ENCODE measurements around the gene GPR151.

DNA sequence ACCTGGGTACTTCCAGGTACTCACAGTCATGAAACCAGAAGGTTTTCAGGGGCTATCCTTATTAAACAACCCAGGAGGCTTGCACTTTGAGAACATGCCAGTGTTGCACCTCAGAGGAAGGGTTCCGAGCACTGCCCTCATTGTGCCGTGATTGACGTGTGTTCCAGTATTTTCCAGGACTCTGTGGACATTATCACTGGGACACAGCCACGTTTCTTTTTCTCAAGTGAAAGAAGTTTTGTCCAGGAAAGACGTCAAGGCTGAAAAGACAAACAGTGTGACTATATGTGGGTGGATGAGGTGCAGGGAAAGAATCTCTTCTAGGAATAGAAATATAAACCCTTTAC lies 117.3 kb downstream of the FGF1 start:
- PRO-cap, result no peak
- RAMPAGE, long total RNA, 4 experiments, result no peak in any of the 4 experiments

- PRO-cap, result no peak
- RAMPAGE, long total RNA, 4 experiments, result no peak in any of the 4 experiments
These were observed 13.1 kb upstream of the FGF1 start for GRCh38 chr5:142698988-142699312.

GRCh38 chr5:142716923-142717506 lies 31.1 kb upstream of the FGF1 start:
- PRO-cap, result no peak
- RAMPAGE, long total RNA, 4 experiments, result no peak in any of the 4 experiments

GRCh38 chr5:142772720-142773226 lies 2.6 kb downstream of the ARHGAP26 start:
- PRO-cap, result unidirectional peak, minus-strand start at chr5:142773038
- RAMPAGE, long total RNA, 4 experiments, result no peak in any of the 4 experiments

DNA sequence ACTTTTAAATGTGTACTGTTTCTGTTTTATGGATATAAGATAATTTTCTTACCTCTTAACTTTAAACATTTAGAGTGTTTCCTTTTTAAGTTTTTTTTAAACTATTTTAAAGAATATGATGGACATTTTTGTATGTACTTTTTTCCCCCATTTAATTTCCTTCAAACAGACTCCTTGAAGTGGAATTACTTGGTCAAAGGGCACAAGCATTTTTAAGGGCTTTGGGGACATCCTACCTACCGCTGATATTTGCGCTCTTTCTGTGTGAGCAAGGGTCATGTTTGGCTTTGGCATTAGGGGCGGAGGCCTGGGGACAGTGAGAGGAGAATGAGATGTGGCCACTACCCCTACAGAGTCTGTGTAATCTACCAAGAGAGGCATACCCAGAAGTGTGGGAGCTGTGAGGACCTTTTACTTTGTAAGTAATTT lies 63.2 kb downstream of the ARHGAP26 start:
- PRO-cap, result no peak
- RAMPAGE, long total RNA, 4 experiments, result no peak in any of the 4 experiments

DNA sequence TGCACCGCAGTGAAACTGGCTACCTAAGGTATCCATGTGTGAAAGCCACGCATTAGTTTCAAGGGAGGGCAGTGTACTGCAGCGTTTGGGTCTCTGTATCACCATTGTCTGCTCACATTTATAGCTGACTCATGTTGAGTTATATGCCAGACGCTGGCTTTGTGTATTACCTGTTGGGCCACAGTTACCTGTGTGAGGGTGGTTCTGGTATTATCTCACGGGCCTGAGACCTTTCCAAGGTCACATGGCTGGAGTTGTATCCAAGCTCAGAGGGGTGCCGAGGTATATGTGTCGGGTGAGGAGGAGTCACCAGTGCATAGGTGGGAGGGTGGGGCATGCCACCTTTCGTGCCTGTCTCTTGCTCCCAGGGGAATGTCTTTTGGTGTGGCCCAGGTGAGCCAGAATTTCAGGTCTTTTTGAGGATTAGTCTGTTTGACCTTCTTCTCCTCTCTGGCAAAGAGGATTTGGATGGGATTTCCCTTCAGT lies 75.9 kb downstream of the ARHGAP26 start:
- PRO-cap, result bidirectional peak, plus-strand start at position 149 of the sequence, minus-strand start at position 114 of the sequence
- RAMPAGE, long total RNA, 4 experiments, result no peak in any of the 4 experiments

- PRO-cap, result unidirectional peak, minus-strand start at chr5:142846599
- RAMPAGE, long total RNA, 4 experiments, result no peak in any of the 4 experiments
These were observed 76.4 kb downstream of the ARHGAP26 start for GRCh38 chr5:142846520-142847045.

GRCh38 chr5:142925474-142926252 lies 155.5 kb downstream of the ARHGAP26 start:
- PRO-cap, result bidirectional peak, plus-strand start at chr5:142926032, minus-strand start at chr5:142925929
- RAMPAGE, long total RNA, 4 experiments, result no peak in any of the 4 experiments

GRCh38 chr5:142969572-142970066 lies 199.4 kb downstream of the ARHGAP26 start:
- PRO-cap, result no peak
- RAMPAGE, long total RNA, 4 experiments, result no peak in any of the 4 experiments

DNA sequence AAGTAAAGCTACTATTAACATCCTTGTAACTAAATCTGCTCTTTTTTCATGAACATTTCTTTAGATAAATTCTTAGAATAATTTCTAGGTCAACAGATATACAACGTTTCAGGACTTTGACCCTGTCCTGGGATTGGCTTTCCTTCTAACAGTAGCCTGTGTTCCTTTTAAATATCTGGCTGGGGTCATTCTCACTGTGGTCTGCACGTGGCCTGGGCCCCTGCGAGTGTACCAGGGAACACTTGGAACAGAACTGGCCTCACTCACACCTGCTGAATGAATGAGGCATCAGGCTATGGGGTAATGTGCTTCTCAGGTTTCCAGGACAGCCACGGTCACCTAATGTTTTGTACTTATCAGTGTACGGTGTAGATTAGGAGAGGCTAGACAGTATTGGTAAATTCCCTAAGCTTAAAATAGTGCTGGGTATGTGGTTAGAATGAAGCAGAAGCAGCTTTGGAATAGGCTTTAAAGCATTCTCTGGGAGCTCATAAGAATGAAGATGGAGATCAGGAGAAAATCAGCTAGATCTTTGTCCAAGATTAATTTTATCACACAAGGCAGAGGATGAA lies 267.7 kb downstream of the NR3C1 start:
- PRO-cap, result no peak
- RAMPAGE, long total RNA, 4 experiments, result no peak in any of the 4 experiments

DNA sequence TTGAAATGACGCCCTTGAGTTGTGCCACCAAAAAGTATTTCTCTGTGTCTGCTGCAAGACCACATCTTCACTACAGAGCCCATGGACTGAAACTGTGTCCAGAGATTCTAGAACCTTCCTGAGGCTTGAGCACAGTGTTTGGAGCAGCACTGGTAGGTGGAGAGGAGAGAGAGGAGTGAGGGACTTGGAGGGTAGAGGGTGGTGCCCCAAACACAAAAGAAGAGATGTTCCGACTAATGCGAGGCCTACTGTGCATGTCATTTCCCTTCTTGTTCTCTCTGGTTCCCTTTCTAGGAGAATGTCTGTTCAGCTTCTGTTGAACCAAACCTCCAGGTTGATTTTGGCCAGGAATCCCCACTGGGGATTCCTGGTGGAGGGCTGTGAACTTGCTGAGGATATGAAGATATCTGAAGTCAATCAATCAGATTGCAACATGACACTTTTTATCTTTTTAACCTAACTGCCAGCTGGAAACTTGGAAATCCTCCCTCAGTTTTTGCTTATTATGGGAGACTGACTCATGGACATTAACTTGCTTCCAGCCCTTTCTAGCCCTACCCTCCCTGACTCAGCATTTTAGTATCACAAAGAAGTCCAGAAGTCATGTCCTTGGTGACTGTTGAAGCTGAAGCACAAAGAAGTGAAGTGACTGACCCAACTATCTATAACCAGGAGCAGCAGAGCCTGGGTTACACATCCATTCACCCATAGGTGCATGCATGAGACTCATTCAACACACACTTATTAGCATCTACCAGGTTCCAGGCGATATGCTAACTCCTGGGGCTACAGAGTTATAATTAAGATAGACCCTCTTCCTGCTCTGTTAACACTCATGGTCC lies 154.4 kb downstream of the NR3C1 start:
- PRO-cap, result no peak
- RAMPAGE, long total RNA, 4 experiments, result no peak in any of the 4 experiments

- PRO-cap, result no peak
- RAMPAGE, long total RNA, 4 experiments, result no peak in any of the 4 experiments
These were observed 23.9 kb downstream of the NR3C1 start for GRCh38 chr5:143379380-143380114.

DNA sequence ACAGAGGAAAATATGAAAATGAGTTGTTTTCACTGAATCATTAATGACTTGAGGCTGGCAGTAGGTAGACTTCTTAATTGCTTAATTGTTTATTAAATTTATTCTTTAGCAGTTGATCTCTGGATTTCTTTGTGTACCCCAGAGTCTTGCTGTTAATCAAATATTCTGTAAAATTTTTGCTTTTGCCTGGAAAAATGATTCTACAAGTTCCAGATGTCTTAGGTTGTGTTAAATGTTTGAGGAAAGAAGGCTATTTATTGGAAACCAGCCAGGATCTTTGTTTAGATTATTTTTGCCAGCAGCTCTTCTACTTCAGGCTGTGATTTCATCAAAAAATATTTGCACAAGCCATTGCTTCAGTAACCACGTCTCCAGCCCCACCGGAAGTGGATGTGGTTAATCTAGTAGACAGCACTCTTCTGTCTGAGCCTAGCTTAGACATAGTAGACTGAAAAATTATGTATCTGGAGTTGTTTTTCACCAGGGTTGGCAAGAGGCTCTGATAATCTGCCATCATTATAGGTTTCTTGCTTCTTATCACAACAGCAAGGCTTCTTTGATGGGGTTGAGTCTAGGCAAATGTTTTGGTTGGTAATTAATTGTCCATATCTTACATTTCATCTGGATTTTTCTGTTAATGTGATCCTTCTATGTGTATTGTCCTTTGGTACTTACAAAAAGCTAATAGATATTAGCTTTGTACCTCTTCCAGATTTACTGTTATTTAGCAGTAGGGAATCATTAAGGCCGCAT lies 17.1 kb downstream of the KCTD16 start:
- PRO-cap, result no peak
- RAMPAGE, long total RNA, 4 experiments, result no peak in any of the 4 experiments

GRCh38 chr5:145218180-145218438 lies 617.0 kb downstream of the PRELID2 start:
- PRO-cap, result no peak
- RAMPAGE, long total RNA, 4 experiments, result no peak in any of the 4 experiments

DNA sequence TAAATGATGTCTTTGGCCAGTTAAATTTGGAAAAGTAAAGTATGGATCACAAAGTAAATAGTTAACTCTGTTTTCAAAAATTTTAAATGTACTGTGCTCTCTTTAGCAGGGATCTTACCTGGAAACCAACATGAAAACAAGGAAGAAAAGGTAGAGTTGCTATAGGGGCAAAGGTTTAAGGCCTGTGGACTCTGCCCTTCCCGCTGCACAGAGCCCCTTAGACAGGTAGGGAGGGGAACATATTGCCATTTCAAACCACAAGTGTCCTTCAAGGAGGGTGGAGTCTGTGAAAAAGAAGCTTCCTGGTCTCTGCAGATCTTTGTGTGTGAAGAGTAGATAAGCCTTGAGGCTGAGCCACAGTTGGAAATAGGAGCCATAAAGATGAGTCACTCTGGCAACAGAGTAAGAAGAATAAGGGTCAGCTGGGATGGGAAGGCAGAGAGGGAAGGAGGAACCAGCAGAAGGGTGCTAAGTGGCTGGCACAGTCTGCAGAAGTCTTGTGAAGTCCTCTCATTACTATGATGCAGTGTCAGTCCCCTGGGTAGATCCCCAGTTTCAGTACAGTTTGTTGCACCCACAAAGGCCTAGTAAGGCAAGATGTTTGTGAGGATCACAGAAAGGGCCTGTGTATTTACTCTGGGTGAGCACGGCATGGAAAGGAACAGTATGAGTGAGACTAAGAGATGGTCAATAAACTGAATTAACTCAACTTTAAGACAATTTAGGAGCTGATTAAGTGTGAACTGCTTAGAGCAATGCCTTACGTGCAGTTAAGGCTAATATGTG lies 18.1 kb downstream of the GRXCR2 start:
- PRO-cap, result no peak
- RAMPAGE, long total RNA, 4 experiments, result no peak in any of the 4 experiments

GRCh38 chr5:145946367-145947025 lies 10.1 kb downstream of the SH3RF2 start:
- PRO-cap, result bidirectional peak, plus-strand start at chr5:145946788, minus-strand start at chr5:145946660
- RAMPAGE, long total RNA, 4 experiments, result no peak in any of the 4 experiments

- PRO-cap, result bidirectional peak, plus-strand start at chr5:145949218, minus-strand start at chr5:145949145
- RAMPAGE, long total RNA, 4 experiments, result no peak in any of the 4 experiments
These were observed 12.7 kb downstream of the SH3RF2 start for GRCh38 chr5:145949017-145949604.

DNA sequence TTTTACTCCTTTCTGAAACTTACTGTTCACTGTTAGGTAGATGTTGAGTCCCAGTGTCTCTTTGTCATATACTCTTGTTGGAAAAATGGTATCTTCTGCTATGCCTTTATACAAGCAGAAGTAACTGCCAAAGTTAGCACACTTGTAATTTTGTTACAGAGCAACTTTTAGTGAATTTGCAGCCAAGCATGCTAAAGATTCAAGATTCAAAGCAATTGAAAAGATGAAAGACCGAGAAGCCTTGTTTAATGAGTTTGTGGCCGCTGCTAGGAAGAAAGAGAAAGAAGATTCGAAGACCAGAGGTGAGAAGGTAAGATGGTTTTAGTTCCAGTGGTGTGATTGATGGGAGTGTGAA lies 17.6 kb downstream of the GPR151 start:
- PRO-cap, result no peak
- RAMPAGE, long total RNA, 4 experiments, result no peak in any of the 4 experiments

- PRO-cap, result no peak
- RAMPAGE, long total RNA, 4 experiments, result no peak in any of the 4 experiments
These were observed at the start of gene GPR151 for GRCh38 chr5:146515912-146516449. GPR151 (minus strand) TSS chr5:146516190.

DNA sequence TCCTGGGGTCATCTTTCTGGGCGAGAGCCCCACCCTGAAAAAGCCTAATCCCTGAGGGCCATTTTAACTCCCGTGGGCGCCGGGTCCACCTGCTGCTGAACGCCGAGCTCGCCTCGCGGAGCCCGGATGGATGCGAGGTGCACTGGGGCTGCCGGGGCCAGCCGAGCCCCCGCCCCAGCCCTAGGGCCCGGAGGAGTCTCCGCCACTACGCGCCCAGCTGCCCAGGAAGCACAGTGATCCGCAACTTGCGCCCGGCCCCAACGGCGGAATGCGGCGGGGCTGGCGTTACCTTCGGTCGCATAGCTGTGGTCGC lies 888 bp downstream of the PPP2R2B start:
- PRO-cap, result no peak
- RAMPAGE, long total RNA, 4 experiments, result no peak in any of the 4 experiments